AG09309 (cell line): Measurements from ENCODE around the gene FOXL1.

DNA sequence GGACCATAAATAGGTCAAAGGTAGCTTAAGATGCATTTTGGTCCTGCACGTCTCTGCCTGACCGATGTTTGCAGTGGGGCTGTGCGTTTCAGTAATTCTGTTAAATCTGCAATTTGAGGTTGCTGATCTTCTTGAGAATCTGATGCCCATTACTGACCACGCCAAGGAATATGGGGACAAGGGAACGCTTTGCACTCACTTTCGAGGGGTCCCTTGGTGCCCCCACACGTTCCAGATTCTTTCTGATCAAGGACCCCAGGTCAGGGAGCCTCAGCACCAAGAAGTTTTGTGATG is 5.4 kb downstream of the IRF8 start:
- RRBS = no CpG with 5 or more reads among the region's 7 CpGs

- RRBS = no CpG with 5 or more reads among the region's 15 CpGs
Observed at GRCh38 chr16:85914926-85915503, 16.1 kb downstream of the IRF8 start.

DNA sequence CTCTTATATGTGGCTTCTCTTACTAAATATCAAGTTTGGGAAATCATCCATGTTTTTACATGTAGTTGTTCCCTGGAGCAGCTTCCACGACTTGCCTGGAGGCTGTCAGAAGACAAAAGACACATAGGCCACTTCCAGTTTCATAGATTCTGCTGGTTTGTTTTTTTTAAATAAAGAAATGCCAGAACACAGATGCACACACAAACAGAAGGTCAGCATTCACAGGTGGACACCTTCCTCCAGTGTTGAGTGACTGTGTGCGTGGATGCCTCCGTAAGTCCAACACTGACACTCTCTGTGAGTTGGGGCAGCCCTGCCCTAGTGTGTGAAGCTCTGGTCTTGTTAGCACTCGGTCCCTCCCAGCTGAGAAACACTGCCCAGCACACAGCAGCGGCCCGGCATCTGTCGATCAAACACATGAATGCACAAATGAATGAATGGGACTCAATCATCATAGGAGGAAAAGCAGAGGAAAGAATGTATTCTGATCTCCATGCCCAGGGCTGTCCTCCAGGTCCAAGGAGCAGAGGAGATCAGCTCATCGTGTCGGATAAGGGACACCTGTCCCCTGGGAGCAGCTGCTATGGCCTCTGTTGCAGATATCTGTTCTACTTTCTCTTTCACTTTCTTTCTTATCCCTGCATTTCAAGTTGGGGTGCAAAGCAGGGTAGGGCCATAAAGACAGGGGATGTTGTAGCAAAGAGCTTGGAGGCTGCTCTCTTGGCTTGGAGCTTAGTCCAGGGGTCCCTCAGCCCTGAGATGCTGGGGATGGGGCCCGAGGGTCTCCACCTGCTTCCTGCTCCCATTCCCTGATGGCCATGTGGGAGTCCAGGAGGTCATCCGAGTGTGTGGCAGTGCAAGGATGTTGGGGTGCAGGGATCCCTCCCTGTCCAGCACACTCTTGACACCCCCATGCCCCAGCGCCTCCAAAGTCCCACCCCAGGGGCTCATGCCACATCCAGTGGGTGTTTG is 88.0 kb downstream of the IRF8 start:
- RRBS = no CpG with 5 or more reads among the region's 12 CpGs

DNA sequence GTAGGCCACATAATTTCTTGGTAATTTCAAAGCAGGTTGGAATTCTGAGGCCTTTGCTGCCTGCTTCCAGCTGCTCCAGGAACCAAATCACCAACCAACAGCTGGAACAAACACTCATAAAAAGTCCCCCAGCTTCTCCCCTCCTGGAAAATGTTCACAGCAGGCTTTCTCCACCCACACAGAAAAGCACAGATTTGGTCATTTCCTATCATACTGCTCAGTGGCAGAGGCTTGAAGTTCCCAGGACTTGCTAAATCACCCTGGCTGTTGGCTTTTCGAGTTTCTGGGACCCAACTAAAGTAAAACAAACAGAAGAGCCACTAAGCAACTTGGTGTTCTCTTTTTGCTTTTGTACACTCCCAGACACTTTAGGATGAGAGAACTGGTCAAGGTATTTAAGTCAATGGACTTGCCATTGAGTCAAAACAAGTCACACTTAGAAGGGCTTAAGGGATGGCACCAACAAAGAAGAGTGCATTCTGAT is 259.0 kb downstream of the IRF8 start:
- RRBS = no CpG with 5 or more reads among the region's 1 CpG

DNA sequence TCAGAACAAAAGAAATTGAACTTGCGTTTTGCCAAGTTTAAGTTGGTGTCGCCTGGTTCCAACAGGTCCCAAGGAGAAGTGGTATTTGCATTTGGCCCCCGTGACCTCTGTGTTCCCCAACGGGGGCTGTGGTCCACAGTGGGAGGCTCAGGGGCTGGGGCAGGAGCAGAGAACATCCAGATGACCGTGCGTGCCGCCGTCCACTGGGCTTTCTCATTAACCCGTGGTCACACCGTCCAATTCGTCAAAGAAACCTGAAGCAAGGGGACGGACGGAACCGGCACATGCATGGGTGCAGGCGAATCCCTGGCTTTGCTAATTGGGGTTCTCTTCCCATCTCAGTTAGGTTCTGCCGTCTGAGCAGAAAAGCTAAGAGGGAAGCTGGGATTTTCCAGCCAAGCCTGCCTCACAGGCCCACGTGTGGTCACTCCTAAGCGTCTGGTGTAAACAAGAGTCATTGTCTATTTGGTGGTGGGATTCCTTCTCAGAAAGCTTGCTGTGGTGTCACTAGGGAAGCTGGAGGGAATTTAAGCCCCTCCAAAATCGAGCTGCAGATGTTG is 295.9 kb downstream of the IRF8 start:
- RRBS = no CpG with 5 or more reads among the region's 19 CpGs

DNA sequence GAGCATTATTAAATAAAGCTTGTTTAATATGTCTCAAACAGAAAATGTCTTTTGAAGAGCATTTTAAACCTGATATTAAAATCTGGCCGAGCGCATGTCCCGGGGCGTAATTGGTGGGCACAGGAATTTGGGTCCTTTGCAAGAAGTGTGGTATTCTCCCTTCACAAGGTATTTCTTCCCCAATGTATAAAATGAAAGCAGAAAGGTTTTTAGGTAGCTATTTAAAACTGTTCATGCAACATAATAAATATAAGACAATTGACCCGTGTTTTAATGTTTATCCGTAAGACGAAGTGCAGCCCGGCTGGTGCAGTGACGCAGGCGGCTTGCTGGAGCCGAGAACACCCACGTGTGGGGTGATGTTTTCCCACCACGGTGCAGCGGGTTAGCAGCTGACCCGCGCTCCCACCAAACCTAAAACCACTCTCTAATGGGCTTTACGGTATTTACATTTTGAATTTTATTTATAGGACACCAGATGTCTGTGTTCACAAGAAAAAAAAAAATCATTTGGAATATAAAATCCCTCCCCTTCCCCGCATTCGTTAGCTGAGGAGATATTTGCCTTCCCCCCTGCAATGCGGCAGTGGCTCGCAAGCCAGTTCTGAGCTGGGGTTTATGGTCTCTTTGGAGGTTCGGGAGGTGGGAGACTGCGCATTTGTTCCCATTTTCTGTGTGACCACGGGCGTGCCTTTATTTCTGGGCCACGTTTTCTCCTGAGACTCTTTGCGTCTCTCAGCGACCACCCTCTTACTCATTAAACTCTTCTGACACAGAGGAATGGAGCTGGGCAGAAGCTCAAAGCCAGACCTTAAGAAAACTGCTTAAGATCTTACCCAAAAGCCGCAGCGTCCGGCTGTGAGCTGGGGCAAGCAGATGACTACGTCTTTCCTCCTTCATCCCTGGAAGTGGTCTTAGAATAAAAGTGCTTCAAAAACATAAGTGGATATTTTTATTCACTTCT is 301.0 kb downstream of the IRF8 start:
- RRBS = no CpG with 5 or more reads among the region's 32 CpGs

- RRBS = 13% methylated on average over 2 of the region's 12 CpGs
Observed at GRCh38 chr16:86298187-86298488, 212.2 kb upstream of the FOXF1 start.

DNA sequence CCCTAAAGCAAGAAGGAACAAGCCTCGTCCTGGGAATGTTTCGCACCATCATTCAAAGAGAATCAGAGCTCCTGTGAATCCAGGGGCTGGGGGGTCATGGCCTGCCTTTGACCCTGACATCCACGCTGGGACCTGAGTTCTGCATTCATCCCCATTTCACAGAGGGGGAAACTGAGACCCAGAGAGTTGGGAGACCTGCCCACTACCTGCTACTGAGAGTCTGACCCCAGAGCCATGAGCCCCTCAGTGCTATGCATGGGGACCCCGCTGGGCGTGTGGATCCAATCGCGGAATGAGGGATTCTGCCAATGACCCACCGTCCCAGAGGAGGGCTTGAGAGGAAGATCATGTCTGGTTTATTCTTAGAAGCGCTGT is 187.2 kb upstream of the FOXF1 start:
- RRBS = no CpG with 5 or more reads among the region's 9 CpGs

DNA sequence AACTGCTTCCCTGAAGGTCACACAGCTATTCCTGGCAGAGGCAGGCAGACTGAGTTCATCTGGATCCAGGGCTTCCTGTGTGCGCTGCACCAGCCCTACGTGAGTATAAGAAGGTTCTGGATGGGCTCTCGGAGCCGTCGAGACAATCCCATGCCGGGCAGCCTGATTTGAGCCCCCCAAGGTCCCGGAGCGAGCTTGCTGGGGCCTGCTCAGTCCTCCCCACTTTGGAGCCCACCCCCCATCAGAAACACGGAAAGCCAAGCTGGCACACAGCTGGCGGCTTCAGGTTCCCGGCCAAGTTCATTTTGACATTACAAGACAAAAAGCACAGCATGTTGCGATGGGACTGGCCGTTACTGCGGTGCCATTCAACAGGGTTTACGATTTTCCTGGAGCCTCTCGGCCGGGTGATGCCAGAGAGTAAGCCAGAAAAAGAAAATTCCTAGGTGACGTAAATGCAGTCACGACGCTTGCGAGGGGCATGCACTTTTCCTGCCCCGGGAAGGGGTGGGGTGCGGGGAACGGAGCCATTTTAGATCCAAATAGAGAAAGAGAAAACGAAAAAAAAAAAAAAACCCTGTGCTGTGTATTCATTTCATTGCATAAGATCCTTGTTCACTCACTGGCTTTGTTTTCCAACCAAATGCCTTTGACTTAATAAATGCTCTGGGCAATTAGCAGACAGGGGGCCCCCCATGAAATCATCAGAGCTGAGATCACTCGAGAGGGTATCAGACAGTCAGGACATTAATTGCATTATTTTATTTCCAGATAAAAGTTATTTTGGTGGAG is 167.0 kb upstream of the FOXF1 start:
- RRBS = 22% methylated on average over 8 of the region's 26 CpGs

GRCh38 chr16:86493741-86494512 is 16.4 kb upstream of the FOXF1 start:
- RRBS = 65% methylated on average over 3 of the region's 24 CpGs

GRCh38 chr16:86575395-86576430 is 2.6 kb upstream of the FOXL1 start:
- RRBS = 2% methylated on average over 4 of the region's 60 CpGs

- RRBS = 9% methylated on average over 29 of the region's 56 CpGs
Observed at GRCh38 chr16:86577981-86579019, at the start of gene FOXL1. FOXL1 (plus strand) TSS chr16:86578549.

DNA sequence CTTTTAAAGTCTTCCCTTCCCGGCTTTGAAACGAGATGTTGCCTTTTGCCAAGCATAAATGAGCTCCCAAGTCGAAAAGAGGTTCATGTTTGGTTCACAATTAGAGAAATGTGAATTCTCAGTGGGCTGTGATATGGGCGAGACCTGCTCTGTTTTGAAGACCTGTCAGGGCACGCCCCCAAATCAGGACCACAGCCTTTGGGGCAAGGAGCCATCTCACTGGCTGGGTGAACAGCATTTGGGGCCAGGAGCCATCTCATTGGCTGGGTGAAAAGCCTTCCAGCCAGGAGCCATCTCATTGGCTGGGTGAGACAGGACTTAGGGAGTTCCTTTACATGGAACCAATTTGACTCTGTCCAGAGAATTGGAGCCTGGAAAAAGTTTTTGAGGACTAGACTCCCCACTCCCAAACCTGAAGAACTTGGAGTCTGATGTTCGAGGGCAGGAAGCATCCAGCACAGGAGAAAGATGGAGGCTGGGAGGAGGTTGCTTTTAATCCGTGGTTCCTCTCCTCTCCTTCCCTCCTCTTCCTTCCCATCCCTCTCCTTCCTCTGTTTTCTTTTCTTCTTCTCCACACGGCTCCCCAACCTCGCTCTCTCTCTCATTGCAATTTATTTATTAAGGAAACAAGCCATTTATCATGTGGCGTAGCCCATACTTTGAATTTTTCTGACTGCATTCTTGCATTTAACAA is 19.6 kb downstream of the FOXL1 start:
- RRBS = no CpG with 5 or more reads among the region's 10 CpGs

DNA sequence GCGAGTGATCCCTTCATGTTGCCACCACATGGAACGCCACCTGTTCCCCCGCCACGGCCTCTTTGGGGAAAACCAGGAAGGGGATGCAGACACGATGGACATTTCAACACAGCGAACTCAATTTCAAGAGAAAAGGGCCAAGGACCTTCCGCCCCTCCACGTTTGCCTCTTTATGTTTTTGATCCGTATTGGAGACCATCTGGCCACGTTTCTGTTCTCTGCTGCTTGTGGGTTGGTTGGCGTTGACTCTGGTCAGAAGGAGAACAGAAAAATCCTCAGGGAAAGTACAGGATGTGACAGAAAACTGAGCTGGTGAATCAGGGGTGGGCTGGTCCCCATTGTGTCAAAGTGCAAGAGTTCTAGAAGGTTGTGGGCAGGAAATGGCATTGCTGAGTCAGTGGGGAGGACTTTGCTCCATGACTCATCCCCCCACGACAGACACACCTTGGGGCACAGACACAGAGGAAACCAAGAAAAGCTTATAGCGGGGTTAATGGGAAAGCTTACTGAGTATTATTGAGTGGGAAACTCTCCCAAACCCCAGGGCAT is 86.0 kb downstream of the FOXL1 start:
- RRBS = no CpG with 5 or more reads among the region's 13 CpGs

DNA sequence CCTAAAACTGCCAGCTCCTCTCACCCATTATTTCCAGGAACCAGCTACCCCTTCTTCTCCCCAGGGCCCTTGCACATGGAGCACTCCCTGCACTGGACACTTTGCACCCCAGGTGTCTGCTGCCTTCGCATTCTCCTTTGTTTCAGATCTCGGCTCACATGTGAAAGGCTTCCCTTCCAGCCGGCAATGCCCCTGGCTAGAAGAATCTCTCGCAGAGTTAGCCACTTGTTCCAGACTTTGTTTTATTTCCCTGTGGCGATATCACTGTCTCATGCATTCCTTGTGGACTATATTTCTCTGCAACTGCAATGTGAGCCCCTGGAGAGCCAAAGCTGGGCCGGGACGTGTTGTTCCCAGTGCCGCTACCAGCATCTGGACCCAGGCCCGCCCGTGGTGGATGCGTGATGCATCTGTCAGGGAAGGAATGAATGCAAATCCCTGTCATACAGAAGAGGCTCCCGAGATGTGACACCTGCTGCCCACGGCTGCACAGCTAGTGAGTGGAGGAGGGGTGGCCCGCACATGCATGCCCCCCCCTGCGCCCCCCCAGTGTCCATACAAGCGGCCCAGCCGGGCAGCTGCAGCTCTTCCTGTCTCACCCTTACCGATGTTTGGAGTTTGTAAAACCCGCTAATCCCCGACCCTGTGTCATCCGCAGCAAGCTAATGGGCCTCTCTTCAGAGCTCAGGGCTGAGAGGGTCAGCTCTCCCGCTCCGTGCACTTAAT is 91.5 kb downstream of the FOXL1 start:
- RRBS = no CpG with 5 or more reads among the region's 23 CpGs

DNA sequence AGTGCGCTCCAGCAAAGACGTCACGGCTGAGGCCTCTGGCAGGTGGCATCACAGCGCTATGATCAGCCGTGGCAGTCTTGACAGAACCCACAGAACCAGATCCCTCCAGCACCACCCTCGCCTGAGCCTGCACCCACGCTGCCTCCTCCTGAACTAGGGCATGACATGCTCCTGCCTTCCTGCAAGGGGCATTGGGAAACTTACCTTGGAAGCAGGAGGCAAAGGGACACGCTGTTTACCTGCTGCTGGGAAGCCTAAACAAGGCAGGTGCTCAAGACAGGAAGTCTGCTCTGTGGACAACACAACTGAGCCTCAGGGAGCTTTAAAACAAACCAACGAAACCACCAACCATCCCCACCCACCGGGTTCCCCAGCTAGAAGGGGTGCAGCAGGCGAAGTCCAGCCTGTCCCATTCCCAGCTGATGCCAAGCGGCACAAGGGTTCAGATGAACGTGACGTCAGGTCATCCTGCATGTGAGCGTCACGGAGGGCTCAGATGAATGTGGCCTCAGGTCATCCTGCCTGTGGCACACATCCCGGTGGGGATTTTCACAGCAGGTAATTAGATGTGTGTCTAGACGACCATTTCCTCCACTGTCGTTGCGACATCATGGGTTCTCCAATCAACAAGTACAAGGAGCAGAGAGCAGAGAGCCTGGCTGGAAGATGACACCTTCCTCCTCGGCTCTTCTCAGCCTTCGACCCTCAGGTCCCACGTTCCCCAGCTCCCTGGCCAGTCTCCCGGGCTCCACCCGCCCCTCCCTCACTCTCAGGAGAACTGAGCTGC is 246.3 kb downstream of the FOXL1 start:
- RRBS = no CpG with 5 or more reads among the region's 25 CpGs

GRCh38 chr16:87216676-87217374 is 100.4 kb downstream of the C16orf95 start:
- RRBS = 3% methylated on average over 11 of the region's 50 CpGs

DNA sequence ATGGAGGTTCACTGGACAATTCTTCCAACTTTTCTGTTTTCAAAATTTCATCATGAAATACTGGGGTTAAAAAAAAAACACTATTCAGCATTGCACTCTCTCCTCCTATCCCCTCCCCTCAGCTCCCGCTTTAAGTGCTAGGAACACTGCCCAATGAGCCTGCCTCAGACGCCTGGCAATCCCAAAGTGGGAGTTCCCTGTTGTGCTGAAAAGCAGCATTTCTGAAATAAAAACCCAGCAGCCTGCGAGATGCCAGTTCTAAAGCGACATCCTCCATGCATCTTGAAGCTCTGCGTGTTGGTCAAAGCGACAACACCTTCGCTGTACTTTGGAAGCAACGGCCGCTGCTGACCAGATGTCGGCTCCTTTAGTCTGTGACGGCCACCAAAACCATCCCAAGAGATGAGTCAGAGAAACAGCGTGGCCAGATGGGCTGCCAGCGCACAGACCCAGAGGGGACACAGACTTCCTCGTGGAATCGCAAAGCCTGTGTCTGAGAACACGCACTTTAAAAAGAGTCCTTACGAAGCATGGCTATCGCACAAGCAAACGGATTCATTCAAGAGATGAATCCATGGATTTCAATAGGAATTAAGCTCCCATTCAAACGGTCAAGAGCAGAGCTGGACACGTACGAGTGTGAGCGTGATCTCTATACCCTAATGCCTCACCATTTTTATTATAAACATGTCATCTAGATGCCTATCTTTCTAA is 32.8 kb downstream of the FBXO31 start:
- RRBS = no CpG with 5 or more reads among the region's 23 CpGs

GRCh38 chr16:87358145-87359099 is 25.2 kb downstream of the FBXO31 start:
- RRBS = 85% methylated on average over 3 of the region's 28 CpGs

DNA sequence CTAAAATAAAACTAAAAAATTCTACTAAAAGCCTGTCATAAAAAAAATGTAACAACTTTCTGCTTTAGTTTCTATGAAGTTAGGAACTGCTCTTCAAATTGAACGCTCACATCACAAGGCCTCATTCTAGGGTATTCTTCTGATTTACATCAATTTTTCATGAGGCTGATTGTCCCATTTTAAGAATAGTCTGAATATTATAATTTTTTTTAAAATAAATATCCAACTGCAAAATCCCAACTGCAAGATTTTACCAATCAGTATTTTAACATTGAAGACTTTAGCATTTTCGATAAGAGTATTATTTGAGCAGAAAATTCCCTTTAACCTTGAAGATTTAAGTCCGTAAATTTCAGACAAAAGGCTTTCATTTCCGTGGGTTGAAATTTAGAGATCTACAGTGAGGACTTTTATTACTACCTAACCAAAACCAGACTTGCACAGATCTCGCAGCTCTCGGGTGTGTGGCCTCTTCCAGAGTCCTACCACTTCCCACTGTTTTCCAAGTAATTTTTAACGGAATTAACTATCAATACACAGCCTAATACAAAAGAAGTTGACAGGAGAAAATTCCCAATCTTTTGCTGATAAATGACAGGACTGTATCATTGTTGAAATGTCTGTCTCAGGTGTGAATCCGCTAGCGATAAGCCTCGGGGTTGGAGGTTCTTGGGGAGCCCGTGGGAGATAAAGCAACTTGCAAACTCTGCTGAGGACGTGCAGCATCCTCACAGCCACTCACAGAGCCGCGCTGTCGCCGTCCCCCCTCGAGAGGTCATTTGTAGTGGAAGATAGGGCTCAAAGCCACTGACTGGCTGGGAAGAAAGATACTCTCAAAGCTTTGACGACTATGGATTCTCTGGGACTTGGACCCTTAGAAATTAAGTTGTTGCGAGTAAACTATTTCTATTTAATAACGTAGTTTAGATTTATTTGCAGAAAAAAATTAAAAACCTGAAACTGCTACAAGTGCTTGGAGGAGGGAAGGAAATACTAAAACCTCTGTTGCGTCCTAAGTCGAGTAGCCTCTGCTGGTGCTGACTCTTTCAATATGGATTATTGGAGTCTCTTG is 16.8 kb downstream of the MAP1LC3B start:
- RRBS = no CpG with 5 or more reads among the region's 22 CpGs